Metastatic Liver Carcinoma in the Lung (tissue), 2 donors: ENCODE measurements around the genes SP8, GPNMB and MALSU1.

GRCh38 chr7:20442273-20442533, 111.5 kb downstream of the ITGB8 start:
- PRO-cap, 2 experiments, result no peak in any of the 2 experiments

DNA sequence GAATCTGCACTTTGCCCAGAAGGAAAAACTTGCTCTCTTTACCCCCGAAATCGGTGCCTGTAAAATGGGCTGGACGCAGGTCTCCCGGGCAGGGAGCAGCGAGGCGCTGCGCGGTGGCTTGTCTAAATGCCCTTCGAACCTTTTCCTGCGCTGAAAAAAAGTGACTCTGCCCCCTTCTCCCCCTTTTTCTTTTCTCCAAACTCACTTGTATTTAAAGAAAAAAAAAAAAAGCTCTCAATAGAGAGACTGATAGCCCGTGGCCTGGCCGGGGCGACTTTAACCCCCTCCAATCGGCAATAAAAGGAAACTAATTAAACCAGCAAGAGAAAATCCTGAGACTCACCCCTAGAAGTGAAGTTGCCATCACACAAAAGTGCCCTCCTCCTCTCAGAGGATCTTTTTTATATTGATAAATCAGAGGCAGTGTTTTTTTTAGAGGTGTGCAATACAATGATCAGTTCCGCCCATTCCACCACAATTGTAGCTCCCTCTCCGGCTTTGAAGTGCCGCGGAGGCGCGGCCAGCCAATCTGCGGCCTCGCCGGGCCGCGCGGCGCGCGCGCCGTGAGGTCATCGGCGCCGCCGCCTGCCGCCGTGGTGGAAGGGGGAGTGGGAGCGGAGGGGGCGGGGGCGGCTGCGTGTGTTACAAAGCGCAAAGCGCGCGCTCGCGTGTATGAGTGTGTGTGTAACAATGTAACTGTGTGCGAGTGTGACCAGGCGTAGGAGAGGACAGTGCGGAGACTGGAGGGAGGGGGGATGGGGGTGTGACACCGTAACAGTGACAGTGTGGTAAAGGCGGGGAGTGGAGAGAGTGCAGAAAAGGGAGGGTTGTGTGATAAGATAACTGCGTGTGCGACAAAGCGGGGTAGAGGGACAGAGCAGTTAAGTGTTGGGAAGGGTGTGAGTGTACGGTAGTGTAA, at the start of gene SP8:
TSS of gene SP8 (minus strand) at position 452 of the 919 bp plus-strand sequence.
- PRO-cap, 2 experiments, result peak in 1 of 2 experiments; most common plus-strand start position 614 of the sequence (in 1); most common minus-strand start position 473 of the sequence (in 1)

GRCh38 chr7:21352899-21353376, 74.9 kb upstream of the SP4 start:
- PRO-cap, 2 experiments, result no peak in any of the 2 experiments

DNA sequence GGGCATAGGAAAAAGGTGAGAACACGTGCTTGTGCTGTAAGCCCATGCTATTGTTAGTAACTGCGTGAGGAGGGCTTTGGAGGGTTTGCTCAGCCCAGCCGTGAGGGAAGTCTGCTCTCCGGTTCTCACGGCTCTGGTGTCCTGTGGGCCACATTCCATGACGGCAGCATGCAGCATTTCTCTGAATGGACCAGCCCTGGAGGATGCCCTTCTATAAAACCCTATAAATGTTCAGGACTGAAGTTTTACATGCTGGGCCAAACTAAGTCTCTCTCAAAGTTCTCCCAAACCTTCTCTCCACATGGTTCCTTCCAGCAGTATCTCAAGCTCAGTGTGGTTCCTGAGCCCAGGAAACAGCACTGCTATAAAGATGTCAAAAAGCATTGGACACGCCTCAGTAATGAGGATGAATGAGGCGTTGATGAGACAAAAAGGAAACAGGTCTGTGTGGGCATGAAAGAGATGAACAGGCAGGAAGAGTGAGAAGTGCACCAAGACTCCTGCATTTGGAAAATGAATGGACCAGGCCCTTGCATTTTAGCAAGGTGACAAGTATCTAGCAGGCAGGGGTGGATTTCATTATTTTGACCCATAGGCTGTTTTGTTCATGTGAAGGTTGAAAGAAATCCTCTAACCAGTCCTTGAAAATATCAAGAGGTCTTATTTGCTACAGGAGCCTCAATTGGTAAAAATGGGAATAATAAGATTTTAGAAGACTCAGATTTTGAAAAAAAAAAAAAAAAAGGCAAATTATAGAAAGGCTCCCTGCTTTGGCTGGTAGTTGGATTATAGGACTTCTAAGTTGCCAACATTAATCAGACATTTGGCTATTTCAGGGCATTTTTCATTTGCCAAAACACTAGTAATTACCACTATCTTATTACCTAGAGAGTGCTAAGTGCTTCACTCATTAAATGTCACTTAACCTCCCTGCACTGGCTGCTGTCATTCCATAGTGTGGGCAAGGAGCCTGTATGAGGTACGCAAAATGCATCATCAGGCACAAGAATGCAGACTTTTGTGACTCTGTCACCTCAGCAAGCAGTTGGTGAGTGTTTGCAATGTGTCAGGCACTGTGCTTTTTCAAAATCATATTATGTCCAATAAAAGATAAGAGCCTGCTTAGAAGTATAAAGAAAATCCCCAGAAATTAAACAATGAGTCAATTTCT, 175.2 kb upstream of the CDCA7L start:
- PRO-cap, 2 experiments, result no peak in any of the 2 experiments

GRCh38 chr7:22146908-22147661, 201.4 kb upstream of the CDCA7L start:
- PRO-cap, 2 experiments, result no peak in any of the 2 experiments

DNA sequence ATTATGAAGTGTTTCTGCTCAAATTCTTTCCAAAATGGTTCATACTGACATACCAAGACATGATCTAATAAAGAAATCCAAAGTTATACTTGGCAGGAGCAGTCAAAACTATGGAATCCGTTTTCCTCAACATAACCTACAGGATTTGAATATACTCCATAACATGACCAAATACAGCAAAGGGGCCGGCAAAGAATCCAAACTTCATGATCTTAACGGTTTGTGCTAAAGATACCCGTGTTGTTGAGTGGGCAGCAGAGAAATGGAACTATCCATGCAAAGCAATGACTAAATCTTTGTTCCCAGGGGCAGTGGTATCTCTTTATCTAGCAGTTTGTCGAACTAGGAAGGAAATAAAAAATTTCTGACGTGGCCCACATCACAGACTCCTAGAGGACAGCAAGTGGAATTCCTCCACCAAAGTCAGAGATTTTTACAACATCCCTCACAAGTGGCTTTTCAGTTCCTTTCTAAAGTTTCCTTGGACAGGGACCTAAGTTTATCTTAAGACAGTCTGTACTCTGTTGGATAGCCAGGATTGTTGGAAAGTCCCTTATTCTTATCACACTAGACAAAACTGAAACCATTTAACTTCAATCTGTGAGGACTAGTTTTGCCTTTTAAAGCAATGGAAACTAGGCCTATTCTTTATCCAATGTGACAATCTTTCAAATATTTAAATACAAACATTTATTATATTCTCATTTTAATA, 136.1 kb downstream of the RAPGEF5 start:
- PRO-cap, 2 experiments, result peak in 1 of 2 experiments; most common minus-strand start position 263 of the sequence (in 1)

DNA sequence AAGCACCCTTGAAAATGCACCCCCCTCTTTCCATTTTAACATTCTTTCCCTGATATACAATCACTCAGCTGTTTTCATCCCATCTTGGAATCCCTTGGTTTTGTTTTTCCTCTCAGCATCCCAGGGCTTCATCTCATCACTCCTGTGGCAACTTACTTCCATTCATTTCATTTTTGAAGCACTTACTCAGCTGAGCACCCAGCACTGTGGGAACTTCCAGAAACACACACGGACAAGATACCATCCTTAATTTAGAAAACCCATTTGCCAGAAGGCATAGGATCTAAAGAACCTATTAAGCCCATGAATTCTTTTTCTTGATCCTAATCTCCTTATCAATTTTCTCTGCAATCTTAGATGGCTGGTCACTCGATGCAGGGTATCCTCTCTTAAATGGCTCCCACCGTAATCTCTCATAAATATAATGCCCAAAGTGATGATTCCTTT, 36.4 kb downstream of the RAPGEF5 start:
- PRO-cap, 2 experiments, result no peak in any of the 2 experiments

DNA sequence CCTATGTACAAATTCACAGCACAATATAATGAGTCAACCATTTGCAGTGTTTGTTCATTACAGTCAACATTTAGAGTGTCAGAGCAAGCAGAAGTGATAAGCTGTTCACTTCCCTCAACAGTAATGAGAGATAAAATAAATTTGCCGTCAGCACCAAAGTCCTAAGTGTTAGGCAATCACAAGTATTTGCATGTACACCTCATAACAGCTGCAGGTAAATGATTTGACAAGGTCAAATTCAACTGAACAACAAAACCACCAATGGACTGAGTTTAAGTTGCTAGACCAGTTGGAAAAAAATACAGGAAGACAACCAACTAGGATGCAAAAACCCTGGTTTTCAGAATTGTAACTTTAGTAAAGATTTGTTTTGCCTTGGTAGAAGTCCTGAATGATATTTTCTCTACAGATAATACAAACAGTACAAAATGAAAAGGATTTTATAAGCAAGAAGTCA, 10.5 kb downstream of the RAPGEF5 start:
- PRO-cap, 2 experiments, result peak in 1 of 2 experiments; most common plus-strand start position 288 of the sequence (in 1); most common minus-strand start position 125 of the sequence (in 1)

DNA sequence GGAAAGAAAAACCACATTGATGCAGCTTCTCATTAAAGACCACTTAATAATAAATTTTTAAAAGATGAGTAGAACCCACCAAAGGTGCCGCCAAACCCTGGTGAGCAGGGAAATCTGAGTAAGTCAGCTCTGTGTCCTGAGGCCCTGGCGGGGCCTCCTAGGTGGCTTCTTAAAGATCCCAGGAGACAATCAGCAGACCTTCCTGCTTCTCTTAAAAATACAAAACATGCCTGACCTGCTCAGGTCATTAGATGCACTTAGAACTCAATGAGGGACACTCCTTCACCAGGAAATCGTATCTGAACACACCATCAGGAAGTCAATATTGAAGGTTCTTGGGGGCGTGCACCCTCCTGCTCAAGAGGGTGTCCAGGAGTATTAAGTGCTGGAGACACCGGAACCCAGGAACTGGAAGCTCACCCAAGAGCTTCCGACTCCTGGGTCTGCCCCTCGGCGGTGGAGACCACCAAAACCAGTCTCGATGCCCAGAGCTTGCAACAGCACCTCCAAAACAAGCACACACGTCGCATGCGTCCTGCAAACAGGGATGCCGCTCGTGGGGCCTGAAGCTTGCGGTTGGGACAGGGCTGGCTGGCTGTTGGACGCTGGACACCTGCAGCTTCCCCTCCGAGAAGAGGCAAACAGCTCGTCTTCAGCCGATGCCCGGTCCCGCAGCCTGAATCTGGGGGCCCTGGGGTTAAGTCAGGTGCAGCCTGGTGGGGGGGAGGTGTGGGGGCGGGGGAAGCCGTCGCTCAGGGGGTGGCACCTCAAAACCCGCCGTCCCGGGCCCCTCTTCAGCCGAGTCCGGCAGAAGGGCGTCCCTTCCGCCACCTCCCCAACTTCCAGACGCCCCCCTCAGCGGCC, 823 bp downstream of the RAPGEF5 start:
- PRO-cap, 2 experiments, result peak in 2 of 2 experiments; most common plus-strand start position 325 of the sequence (in 1); most common minus-strand start position 219 of the sequence (in 2)

- PRO-cap, 2 experiments, result no peak in any of the 2 experiments
Measured at GRCh38 chr7:22669088-22669446, 57.9 kb upstream of the IL6 start.

GRCh38 chr7:22702819-22703492, 24.0 kb upstream of the IL6 start:
- PRO-cap, 2 experiments, result no peak in any of the 2 experiments

- PRO-cap, 2 experiments, result no peak in any of the 2 experiments
Measured at GRCh38 chr7:22709764-22710619, 17.0 kb upstream of the IL6 start.

DNA sequence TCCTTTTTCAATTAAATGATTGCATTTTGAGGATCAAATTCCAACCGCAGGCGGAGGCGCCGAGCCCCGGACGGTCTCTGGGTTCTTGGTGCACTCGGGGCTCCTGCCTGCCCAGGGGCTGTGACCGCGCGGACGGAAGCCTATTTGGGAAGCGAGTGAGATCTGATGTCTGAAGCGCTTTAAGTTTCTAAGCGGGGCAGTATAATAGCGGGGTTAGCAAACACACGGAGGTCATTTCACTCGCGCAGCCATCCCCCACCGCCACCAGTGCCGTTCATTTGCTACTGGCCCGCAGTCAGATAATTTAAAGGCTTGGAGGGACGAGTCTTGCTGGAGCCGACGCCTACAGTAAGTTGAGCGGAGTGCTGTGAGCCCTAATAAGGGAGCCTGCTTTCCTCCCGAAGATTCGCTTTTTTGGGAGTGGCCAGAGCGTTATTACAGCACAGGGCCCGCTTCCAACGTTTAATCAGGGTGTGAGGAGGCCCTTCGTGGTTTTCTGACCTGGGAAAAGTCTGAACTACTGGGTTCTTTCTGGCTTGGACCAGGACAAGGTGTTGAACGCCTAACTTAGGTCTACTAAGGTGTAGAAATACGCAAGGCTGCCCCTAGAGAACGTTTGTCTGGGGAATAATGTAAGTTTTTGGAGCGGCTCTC, 32.1 kb upstream of the TOMM7 start:
- PRO-cap, 2 experiments, result peak in 2 of 2 experiments; most common plus-strand start position 199 of the sequence (in 1); most common minus-strand start position 350 of the sequence (in 2)

- PRO-cap, 2 experiments, result peak in 1 of 2 experiments; most common plus-strand start chr7:23246775 (in 1)
Measured at GRCh38 chr7:23246518-23247094, at the start of gene GPNMB. Gene GPNMB, plus strand, starts transcription at chr7:23246775.

- PRO-cap, 2 experiments, result peak in 1 of 2 experiments; most common plus-strand start chr7:23248167 (in 1); most common minus-strand start chr7:23248047 (in 1)
Measured at GRCh38 chr7:23247541-23248344, 1.2 kb downstream of the GPNMB start.

DNA sequence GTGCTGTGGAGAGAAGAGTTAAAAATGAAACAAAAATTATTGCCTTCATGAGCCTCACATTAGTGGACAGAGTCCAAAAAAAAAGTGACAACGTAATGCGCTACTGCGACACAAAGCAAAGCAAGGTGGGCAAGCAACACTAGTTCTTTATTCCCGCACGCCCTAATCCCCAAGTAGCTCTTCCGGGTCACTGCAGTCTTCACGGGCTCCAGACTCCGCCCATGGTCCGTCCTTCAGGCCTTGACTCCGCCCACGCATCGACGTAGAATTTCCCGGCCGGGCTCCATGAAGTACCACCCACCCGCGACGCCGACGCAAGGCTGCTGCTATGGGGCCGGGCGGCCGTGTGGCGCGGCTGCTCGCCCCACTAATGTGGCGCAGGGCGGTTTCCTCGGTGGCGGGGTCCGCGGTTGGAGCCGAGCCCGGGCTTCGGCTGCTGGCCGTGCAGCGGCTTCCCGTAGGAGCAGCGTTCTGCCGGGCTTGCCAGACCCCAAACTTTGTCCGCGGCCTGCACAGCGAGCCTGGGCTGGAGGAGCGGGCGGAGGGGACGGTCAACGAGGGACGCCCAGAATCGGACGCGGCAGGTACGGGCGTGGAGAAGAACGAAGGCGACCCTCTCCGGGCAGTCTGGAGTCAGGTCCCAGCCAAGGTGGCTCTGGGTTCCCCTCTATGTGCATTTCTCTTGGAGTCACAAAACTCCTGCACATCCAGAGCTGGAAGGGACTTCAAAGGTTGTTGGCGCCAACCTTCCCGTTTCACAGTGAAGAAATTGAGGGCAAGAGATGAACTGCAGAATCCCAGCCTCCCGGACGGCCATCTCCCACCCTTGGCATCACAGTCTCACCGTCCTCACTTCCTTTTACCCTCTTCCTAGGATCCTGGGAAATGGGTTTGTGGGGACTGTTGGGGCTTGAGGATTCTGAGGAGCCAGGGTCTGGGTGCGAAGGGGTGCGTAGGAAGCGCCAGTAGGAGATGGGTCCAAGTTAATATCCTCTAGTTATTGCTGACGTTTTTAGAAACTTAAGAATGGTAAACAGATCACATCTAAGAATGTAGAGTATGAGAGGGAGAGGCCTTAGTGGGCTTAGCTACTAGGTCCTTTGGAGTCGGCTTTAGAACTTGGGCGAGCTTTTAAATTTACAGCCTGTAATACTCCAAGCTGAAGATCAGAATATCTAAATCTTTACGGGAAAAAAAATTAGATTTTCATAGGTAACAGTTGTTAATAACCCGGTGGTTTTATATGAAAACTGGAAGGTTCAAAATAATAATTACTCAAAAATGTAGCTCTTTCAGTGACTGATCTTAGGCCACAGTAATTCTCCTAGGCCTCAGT, at the start of gene MALSU1:
TSS of gene MALSU1 (plus strand) at position 315 of the 1,336 bp plus-strand sequence.
- PRO-cap, 2 experiments, result peak in 2 of 2 experiments; most common plus-strand start position 317 of the sequence (in 1); most common minus-strand start position 175 of the sequence (in 2)

GRCh38 chr7:23310445-23311047, 11.4 kb downstream of the MALSU1 start:
- PRO-cap, 2 experiments, result no peak in any of the 2 experiments

DNA sequence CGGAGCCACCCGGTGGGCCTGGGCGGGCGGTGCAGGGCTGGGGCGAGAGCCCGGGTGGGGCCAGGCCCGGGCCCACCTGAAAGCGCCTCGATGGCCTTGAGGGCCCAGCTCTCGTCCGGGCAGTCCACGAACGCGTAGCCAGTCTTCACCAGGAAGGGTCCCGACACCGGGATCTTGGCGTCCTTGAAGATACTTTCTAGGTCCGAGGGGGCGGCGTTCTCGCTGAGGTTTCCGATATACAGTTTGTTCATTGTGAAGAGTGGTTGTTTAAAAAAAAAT, 492 bp downstream of the IGF2BP3 start:
- PRO-cap, 2 experiments, result no peak in any of the 2 experiments

DNA sequence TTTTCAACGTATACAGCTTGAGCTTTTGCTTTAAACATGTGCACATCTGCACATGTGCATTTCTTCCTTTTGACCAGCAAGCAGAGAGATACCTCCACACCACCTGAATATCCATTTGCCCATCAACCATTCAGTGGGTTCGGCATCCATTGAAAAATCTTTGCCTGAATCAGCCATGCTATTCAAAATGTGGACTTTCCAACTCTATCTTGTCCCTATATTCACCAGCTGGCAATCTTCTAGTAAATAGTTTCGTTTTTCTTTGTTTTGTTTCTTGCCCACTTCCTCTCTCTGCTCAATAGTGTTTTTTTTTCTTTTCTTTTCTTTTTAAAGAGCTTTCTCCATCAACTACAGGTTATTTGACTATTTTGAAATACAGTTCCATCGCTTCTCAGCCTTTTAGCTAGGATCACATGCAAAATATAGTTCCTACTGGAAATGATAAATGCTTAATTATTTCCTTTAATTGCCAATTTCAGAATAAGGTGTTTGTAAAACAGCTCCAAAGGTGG, 7.8 kb upstream of the TRA2A start:
- PRO-cap, 2 experiments, result no peak in any of the 2 experiments

- PRO-cap, 2 experiments, result no peak in any of the 2 experiments
Measured at GRCh38 chr7:24591106-24591591, 17.9 kb downstream of the PALS2 start.